PFSK-1 (cell line): Measurements from ENCODE around the genes ATP6V0B and KLF17.

GRCh38 chr1:43035926-43036648, 77.4 kb upstream of the SLC2A1 start:
- RRBS, result 91% methylated on average over 11 of the region's 22 CpGs

- RRBS, result 87% methylated on average over 18 of the region's 61 CpGs
These were observed 79.7 kb upstream of the CFAP144 start for GRCh38 chr1:43067774-43068649.

DNA sequence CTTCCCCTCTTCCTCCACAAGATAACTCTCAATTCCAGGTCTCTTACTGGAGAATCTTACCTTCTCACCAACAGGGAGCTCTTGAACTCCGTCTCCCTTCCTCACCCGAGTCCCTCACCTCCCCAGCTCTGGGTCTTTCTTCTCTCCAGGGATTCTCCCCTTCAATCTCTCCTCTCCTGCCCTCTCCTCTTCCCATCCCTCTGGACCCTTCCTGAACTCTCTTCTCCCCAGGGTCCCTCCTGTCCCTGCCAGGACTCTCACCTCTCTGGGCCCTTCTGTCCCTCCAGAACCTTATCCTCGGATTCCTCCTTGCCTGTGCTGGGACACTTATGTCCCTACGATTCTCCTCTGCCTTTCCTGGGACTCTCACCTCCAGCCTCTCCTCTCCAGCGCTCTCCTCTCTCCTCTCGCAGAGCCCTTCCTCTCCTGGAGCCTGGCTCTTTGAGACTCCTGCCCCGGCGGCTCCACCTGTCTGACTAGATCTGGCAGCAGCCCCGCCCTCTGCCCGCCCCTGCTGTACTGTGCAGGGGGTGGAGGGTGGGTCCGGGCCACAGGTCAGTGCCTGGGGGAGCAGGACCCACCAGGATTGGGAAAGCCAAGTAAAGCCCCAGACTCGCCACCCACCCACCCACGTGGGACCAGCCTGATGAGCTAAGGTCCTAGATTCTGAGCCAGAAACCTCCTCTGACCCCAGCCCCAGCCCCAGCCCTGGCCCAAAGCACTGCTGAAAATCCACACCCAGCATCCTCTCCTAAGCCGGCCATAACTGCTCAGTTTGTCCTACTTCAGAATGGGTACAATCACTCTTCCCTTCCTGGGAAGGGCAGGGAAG, 1.7 kb downstream of the ELOVL1 start:
- RRBS, result 16% methylated on average over 3 of the region's 14 CpGs

GRCh38 chr1:43368099-43368794, 436 bp upstream of the ELOVL1 start:
- RRBS, result 1% methylated on average over 7 of the region's 45 CpGs

- RRBS, result no CpG with 5 or more reads among the region's 6 CpGs
These were observed 17.9 kb downstream of the HYI start for GRCh38 chr1:43435774-43436371.

GRCh38 chr1:43454228-43455157, 762 bp upstream of the HYI start:
- RRBS, result no CpG with 5 or more reads among the region's 20 CpGs

- RRBS, result no CpG with 5 or more reads among the region's 14 CpGs
These were observed 16.9 kb downstream of the PTPRF start for GRCh38 chr1:43547423-43548160.

GRCh38 chr1:43548336-43548960, 17.8 kb downstream of the PTPRF start:
- RRBS, result no CpG with 5 or more reads among the region's 8 CpGs

GRCh38 chr1:43597609-43598255, 52.2 kb upstream of the KDM4A start:
- RRBS, result 98% methylated on average over 8 of the region's 33 CpGs

DNA sequence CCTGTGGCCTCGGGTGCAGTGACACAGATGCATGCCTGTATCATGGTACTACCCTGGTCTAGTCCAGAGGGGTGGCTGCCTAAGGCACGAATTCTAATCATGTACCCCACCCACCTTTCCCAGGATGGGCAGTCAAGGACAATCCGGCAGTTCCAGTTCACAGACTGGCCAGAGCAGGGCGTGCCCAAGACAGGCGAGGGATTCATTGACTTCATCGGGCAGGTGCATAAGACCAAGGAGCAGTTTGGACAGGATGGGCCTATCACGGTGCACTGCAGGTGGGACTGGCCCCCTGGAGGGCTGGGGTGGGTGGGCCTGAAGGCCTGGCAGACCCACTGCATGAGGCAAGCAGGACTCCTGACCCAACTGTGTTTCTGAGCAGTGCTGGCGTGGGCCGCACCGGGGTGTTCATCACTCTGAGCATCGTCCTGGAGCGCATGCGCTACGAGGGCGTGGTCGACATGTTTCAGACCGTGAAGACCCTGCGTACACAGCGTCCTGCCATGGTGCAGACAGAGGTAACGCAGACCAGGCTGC, 29.2 kb upstream of the KDM4A start:
- RRBS, result no CpG with 5 or more reads among the region's 20 CpGs

DNA sequence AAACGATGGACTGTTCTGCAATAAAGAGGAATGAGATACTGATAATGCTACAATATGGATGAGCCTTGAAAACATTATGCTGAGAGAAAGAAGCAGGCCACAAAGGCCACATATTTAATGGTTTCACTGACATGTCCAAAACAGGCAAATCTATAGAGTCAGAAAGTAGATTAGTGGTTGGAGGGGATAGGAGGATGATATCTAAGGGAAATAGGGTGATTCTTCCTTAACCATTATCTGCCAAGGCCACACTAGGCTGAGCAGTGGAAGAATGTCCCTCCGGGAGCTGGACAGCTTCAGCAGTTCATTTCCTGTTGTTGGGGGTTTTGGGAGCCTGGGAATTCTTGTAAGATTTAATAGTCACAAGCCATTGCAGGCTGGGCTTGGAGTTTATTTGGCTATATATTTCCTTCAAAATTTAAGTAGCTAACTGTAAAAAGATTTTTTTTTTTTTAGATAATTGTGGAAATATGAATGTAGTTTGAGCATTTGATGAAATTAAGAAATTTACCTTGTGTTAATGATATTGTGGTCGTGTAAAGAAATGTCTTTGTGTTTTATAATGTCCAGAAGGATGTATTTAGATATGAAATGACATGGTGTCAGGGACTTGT, 53.6 kb downstream of the ST3GAL3 start:
- RRBS, result no CpG with 5 or more reads among the region's 3 CpGs

GRCh38 chr1:43971260-43971974, 1.6 kb downstream of the DPH2 start:
- RRBS, result no CpG with 5 or more reads among the region's 17 CpGs

DNA sequence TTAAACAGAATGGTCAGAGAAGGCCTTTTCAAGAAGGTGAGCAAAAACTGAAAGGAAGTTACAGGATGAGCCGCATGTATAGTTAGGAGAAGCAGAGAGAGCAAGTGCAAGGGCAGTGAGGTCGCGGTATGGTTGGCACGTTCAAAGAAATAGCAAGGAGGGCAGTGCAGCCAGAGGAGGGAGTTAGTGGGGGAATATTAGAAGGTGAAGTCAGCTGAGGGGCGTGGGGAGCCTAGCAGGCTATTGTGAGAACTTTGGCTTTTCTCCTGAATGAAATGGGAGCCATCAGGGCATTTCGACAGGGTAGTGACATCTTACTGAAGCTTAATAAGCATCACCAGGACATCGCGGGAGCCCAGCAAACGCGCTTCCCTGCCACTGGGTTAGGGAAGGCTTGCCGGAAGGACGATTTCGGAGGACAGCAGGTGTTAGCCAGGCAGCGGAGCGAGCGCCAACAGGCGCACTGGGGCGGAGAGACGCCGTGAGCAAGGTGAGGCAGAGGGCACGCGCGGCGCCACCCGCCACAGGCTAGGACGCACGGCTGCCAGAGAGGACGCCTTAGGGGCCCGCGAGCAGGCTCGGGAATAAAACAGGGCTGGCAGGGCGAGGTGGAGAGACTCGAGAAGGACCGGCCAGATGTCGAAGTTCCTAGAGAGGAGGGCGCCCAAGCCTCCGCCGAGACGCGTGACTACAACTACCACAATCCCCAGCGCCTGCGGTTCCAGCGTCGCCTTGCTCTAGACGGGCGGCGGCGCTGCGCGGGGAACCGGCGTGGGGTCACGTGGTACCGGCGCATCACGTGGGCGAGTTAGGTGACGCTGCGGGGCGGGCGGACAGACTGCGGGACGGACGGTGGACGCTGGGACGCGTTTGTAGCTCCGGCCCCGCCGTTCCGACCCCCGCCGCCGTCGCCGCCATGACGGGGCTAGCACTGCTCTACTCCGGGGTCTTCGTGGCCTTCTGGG, at the start of gene ATP6V0B:
Gene ATP6V0B (plus strand): TSS at position 836 of the 965 bp plus-strand sequence.
- RRBS, result under 1% methylated on average over 17 of the region's 79 CpGs

- RRBS, result no CpG with 5 or more reads among the region's 8 CpGs
These were observed 4.5 kb upstream of the SLC6A9 start for GRCh38 chr1:44035679-44036277.

- RRBS, result 77% methylated on average over 4 of the region's 37 CpGs
These were observed at the start of gene KLF17 for GRCh38 chr1:44118559-44119367. Gene KLF17, plus strand, starts transcription at chr1:44118821.

DNA sequence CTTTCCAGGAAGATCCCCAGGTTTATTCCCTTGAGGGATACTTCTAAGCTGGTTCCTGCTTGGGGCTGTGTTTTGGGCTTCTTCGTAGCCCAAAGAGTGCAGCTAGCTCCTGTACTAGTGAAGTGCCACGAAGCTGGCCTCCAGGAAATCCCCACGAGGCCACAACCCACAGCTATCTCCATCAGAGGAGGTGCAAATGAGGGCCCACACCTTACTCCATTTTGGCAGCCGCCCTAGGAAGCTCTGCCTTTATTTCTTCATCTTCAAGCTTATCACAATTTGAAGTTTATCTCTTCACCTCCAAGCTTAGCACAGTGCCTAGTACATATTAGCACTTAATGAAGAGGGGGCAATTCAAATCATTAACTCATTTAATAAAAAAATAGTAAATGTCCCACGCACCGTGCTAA, 544 bp upstream of the DMAP1 start:
- RRBS, result no CpG with 5 or more reads among the region's 6 CpGs

- RRBS, result no CpG with 5 or more reads among the region's 13 CpGs
These were observed 9.6 kb downstream of the DMAP1 start for GRCh38 chr1:44222621-44223534.

- RRBS, result no CpG with 5 or more reads among the region's 2 CpGs
These were observed 55.4 kb downstream of the DMAP1 start for GRCh38 chr1:44268546-44269184.

GRCh38 chr1:44274637-44275195, 61.4 kb downstream of the DMAP1 start:
- RRBS, result no CpG with 5 or more reads among the region's 2 CpGs

- RRBS, result no CpG with 5 or more reads among the region's 35 CpGs
These were observed 23.5 kb downstream of the TMEM53 start for GRCh38 chr1:44650210-44651750.